Glomerular endothelial cell (primary cell): ENCODE measurements around the genes SPI1 and FNBP4.

DNA sequence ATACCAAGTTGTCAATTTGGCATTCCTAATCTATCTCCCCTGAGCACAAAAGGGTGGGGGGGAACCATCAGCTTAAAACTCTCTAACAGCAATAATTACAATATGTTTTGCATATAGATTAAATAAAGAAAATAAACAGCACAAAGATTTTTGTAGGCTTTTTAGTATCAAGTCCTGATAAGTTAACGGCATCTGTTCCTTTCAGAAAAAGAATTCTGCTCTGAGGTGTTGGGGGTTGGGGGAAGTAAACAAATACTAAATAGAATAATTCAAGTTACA lies 15.1 kb downstream of the PHF21A start:
- RAMPAGE, long total RNA, result no peak

DNA sequence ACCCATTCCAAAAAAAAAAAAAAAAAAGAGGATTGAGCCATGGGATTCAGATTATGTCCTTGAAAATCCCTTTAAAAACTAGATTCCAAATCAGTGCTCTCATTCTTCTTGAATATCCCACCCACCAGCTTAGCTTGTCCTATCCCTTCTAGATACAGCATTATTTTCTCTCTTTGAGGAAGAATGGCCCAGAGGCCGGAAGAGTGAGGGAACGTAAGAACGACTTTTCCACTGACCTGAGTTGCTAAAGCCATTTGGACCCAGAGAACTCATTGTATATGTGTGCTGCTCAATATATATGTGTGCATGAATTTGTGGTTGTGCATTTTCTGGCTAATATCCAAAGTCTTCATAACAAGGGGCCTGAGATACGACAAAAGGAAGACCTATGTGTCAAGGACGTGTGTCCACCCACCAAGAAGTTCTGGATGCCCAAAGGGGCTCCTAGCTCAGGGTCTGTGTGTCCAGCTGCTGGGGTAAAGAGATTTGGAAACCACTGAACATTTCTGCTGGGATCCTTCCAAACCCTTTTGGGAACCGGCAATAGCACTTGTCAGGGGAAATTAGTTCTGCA lies 34.9 kb upstream of the CREB3L1 start:
- RAMPAGE, long total RNA, result no peak

DNA sequence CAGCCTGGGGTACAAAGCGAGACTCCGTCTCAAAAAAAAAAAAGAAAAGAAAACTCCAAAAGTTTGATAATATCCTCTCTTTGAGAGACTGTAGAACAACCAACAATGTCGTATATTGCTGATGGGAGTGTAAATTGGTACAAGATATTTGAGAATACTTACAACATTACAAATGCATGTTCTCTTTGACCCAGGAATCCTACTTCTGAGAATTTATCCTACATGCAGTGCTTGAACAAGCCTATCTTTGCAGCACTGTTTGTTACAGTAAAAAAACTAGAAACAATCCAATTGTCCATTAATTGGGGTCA lies 9.7 kb upstream of the CREB3L1 start:
- RAMPAGE, long total RNA, result no peak

- RAMPAGE, long total RNA, result no peak
Measured at GRCh38 chr11:46377334-46378272, 3.9 kb upstream of the MDK start.

DNA sequence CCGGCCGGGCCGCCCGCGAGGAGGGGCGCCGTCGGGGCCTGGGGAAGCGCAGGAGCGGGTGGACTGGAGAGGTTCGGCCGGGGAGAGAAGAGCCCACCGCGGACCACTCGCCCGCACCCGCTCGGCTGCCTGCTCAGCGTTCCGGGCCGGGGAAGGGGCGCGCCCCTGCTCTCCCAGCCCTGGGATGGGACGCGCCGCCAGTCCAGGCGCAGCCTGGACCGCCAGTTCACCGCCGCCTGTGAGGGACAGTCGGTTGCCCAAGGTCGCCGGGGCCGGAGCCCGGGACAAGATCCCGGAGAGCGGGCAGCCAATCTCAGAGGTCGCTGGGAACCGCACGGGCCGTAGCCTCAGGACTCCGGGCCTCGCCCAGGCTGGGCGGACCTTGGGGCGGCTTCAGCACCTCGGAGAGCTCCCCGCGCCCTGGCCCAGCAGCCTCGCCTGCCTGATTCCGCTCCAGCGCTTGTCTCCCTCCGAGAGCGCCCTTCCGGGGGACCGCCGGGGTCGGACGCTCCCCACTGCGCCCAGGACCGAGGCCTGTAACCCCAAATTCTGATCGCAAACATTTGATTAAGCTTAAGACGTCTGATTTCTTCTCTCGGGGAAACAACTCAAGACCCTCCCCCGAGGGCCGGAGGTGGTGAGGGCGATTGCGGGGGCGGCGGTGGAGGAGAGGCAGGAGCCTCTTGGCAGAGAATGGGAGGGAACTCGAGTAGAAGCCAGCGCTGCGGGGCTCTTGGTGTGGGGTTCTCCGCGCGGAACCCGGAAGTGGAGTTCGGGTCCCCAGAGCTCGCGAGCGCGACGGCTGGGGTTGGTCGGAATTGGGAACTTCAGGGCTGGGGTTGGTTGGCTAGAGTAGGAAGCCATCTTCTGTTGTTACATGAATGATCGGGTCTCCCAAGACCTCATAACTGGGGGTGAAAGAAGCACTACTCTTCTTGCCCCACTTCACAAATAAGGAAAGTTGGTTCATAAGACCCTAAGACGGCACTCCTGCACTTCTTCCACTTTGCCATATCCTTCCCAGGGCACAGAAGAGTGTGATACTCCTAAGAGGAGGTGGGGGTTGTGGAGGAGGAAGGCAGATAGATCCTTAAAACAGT lies 1.1 kb upstream of the CHRM4 start:
- RAMPAGE, long total RNA, result no peak

DNA sequence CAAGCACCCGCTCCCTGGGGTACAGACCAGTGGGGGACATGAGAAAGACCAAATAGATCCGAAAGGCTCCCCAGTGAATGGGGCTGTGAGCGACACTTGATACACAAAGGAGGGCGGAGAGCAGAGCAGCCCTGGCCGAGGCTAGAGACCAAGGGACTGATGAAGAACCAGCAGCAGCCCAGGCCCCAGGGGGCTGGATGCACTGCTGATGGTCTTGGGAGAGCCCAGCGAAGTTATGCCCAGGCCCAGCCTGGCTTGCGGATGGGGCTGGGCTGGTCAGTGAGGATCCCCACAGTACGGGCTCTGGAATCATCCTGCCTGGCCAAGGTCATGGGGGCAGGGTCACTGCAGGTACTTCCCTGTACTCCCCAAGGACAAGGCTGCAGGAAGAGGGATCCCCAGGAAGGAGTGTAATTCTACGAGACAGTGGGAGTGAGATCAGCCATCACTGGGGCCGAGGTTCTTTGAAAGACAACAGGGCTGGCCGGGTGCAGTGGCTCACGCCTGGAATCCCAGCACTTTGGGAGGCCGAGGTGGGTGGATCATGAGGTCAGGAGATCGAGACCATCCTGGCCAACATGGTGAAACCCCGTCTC lies 23.1 kb downstream of the ARHGAP1 start:
- RAMPAGE, long total RNA, result no peak

DNA sequence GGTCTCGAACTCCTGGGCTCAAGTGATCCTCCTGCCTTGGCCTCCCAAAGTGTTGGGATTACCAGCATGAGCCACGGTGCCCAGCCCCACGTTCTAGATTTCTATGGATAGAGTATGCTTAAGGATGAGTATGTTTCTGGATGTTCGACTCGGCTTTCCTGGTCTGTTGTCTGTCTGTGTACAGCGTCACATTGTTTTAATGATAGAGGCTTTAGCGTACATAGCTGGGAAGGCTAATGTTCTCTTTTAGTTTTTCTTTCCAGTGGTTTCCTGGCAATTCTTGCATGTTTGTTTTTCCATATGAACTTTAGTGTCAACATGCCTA lies 17.5 kb downstream of the F2 start:
- RAMPAGE, long total RNA, result no peak

DNA sequence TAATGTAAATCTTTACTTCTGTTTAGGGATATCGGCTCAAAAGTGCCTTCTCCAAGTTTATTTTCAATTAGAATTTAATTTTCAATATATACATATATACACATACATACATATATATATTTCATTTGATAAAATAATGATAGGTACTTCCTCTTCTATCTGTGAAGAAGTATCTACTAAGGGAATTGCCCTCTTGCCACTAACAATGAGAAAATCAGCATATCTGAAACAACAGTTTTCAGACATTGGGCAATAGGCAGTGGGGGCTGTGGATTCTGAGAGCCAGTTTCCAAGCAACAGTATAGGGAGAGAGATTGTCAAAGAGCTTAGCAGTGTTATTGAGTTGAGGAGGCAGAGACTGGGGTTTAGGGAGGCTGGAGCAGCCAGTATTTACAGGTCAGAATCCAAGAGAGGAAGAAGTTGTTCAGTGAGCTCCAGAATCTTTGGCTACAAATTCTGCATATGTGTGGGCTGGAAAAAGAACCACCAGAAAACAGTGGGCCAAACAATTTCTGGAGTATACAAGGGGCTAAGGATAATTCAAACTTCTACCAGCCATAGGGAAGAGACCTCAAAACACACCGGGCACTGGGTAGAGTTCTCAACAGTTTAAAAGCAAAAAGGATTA lies 119.3 kb downstream of the ARFGAP2 start:
- RAMPAGE, long total RNA, result no peak

- RAMPAGE, long total RNA, result no peak
Measured at GRCh38 chr11:47186915-47187995, 1.0 kb upstream of the PACSIN3 start.

- RAMPAGE, long total RNA, result no peak
Measured at GRCh38 chr11:47244549-47244948, 4.1 kb downstream of the ACP2 start.

GRCh38 chr11:47270552-47271784 lies 13.2 kb downstream of the NR1H3 start:
- RAMPAGE, long total RNA, result no peak

GRCh38 chr11:47357260-47357805 lies 4.8 kb upstream of the MYBPC3 start:
- RAMPAGE, long total RNA, result no peak

- RAMPAGE, long total RNA, result no peak
Measured at GRCh38 chr11:47377924-47378253, 458 bp downstream of the SPI1 start.

- RAMPAGE, long total RNA, result no peak
Measured at GRCh38 chr11:47378254-47379177, at the start of gene SPI1. Gene SPI1, minus strand, starts transcription at chr11:47378547.

DNA sequence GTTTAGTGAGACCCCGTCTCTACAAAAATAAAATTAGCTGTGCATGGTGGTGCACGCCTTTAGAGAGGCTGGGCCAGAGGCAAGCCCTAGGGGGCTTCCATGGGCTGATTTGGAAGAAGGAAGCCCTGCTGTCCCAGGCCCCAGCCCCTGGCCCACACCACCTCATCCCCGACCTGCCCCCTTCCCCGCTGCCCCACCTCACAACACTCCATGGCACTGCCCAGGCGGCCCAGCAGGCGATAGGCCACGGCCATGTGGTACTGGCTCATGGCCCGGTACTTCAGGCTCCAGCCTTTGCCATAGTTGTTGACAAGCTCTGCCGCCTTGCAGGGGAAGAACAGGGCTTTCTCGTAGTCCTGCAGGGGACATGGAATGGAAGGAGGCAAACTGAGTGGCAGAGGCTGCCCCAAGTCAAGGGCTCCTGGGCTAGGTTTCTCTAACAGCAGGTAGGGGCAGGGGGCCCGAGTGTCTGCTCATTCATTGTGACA lies 6.4 kb downstream of the RAPSN start:
- RAMPAGE, long total RNA, result no peak

DNA sequence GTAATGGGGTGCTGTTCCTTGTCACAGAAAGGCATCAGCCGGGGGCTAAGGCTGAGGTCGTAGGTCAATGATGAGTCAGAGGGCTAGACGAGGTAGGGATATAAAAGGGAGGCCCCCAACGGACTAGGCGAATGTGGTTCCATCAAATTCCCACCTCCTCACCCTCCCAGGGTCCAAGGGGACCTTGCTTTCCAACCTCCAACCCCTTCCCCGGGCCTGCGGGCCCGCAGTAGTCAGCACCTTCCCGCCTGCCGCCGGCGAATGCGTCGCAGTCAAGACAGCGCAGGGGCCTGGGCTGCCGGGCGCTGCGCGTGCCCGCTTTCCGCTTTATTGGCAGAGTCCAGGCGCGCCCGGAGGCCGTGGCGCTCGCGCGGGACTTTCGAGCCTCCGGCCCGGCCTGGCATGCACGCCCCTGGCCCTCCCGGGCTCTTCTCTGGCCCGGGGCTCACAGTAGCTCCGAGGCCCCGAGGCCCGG lies 2.9 kb downstream of the FAM180B start:
- RAMPAGE, long total RNA, result no peak

DNA sequence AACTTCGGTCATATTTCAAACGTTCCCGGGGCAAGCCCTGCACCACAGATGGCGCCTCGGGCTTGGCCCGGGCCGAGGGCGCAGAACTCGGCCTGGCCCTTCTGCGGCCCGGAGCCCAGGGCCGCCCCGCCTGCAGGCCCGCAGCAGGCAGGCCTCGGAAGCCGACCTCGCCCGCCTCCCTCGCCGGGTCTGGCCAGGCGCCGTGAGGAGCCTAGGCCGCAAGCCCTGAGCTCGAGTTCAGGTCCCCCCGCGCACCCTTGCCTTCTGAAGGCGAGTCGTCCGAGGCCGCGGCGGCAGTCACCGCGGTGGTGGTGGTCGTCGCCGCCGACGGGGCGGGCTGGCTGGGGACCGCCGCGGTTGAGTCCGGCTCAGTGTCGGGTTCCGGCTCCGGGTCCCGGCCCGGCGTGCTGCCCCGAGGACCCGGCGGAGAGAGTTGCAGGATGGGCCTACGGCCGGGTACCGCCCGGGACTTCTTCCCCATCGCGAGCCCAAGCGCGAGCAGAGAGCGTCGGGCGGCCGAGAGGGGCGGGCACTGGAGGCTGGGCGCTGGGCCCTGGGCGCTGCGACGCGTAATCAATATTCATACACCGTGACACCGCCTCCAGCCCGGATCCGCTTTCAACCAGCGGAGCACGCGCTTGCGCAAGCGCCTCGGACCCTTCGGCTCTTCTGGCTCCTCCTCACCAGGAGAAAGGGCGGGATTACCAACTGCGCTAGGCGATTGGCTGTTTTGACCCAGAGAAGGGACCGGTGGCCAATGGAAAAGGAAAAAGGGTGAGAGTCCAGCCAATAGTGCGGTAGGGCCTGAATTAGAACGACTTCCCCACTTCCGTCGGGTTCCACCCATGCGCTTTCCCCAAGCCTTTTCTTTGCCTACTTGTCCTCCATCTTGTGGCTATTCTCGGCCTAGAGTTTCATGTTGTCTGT lies at the start of gene FNBP4:
TSS of gene FNBP4 (minus strand) at position 534 of the 927 bp plus-strand sequence.
- RAMPAGE, long total RNA, result no peak

DNA sequence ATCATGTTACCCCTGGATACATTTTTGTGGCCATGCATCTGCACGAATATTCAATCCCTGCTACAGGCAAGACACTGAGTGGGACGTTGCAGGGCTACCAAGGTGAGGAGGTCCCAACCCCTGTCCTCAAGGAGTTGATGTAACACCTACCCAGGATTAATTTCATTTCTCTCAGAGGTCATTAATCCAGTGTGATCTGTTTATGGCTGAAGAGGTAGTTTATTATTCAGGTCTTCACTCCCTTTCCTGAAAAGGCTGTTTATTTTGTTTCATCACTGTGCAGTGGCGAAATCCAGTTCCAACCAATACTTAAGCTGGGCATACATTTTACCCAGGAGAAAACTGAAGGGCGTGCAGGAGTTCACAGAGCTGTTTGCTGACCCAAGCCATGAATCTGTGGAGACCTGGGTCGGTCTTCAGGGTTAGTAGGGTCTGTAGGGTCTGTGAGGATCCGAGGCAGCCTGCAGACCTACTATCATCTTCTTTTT lies 2.7 kb upstream of the PTPRJ start:
- RAMPAGE, long total RNA, result no peak

- RAMPAGE, long total RNA, result no peak
Measured at GRCh38 chr11:47998630-47999330, 18.4 kb downstream of the PTPRJ start.

DNA sequence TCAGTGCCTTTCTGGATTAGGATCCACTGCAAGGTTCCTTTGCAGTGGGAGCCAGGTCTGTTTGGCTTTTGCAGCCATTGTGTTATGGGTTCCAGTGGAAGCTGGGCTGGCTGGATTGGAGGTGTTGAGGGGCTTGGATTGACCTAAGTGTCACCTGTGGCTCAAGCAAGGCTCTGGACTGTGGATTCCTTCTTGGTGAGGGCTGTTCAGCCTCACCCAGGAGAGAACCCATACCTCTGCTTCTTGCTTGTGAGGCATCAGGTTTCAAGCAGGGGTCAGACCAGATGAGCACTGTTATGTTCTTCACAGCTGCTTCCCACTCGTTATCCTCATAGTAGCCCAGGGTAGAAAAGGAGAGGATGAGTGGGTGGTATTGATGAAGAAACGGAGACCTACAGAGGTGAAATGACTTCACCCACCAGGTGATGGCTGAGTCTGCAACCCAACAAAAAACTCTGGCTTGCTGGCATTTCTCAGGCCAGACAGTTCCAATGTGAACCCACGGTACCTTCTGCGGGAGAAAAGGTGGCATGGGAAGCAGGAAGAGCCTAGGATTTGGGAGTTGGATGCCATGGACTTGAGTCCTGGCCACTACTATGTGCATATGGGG lies 35.7 kb downstream of the PTPRJ start:
- RAMPAGE, long total RNA, result no peak